NB4 (cell line): Measurements from ENCODE around the genes HES5 and TTC34.

DNA sequence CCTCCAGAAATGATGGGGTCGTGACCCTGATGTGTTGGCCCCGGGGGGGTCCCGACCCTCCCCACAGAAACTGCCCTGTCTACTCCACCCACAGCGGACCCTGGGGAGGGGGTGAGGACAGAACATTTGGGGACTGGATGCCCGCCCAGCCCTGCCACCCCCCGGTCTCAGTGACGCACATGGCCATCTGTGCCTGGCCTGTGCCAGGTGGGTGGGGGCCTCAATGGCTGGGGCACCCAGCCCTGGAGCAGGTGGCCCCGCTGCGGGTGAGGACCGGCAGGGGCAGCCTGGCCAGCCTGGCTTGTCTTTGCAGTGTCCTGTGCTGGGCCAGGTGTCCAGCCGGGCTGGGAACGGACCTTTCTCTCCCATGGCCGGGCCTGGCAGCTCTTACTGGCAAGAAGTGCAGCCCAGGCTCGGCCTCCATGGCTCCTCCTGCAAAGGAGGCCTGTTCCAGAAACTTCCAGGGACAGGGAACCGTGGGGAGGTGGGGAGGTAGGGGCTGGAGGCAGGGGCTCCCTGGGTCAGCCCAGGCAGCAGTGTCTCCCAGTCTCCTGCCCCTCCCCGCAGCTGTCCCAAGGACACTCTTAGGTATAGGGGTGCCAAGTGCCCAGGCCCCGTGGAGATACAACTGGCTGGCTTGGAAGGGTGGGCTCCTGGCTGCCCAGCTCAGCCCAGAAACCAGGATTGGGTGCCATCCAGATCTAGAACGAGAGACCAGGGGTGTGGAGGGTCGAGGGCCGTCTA, 78.4 kb downstream of the MORN1 start:
- RRBS, result 87% methylated on average over 6 of the region's 20 CpGs

GRCh38 chr1:2389943-2390653, 1.3 kb downstream of the MORN1 start:
- RRBS, result no CpG with 5 or more reads among the region's 12 CpGs

- RRBS, result no CpG with 5 or more reads among the region's 51 CpGs
These were observed 7.9 kb downstream of the PEX10 start for GRCh38 chr1:2404005-2405302.

- RRBS, result 1% methylated on average over 17 of the region's 66 CpGs
These were observed 340 bp upstream of the PEX10 start for GRCh38 chr1:2412636-2413171.

GRCh38 chr1:2474800-2475801, 988 bp upstream of the PLCH2 start:
- RRBS, result 51% methylated on average over 4 of the region's 27 CpGs

DNA sequence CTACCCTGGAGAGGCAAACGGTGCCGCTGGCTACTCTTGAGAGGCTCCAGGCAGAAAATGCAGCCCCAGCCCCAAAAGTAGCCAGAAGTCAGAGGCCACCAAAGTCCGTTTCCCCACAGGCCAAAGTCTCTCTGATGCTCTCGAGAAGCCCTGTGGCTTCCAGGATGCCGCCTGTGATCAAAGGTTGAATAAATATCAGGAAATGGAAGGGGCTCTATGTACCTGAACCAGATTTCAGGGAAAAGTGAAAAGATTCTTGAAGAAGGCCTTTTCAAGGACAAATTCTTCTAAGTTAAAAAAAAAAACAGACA, 4.2 kb downstream of the PANK4 start:
- RRBS, result no CpG with 5 or more reads among the region's 5 CpGs

DNA sequence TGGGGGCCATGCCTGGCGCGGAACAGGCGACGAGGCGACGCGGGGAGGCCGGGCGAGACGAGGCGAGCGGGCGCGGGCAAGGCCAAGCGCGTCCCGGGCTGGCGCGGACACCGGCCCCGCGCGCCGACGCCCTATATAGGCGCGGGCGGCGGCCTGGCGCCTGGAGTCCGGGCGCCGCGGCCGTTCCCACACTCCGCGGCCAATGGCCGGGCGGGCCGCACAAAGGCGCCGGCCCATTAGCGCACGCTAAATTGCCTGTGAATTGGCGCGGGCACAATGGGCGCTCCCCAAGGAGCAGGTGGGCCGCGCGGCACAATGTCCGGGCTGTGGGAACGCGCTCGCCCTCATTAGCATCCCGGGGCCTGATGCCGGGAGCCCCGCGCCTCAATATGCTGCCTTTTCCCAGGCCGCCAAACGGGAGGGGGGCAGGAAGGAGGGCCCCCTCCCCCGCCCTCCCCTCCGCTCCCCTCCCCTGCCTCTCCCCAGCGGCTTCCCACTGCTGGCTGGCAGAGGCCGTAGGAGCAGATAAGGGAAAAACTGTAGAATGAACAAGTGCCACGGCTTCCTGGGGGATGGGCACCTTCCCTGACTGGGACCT, at the start of gene HES5:
HES5 (minus strand) TSS at position 109 of the 598 bp plus-strand sequence.
- RRBS, result 58% methylated on average over 36 of the region's 65 CpGs

DNA sequence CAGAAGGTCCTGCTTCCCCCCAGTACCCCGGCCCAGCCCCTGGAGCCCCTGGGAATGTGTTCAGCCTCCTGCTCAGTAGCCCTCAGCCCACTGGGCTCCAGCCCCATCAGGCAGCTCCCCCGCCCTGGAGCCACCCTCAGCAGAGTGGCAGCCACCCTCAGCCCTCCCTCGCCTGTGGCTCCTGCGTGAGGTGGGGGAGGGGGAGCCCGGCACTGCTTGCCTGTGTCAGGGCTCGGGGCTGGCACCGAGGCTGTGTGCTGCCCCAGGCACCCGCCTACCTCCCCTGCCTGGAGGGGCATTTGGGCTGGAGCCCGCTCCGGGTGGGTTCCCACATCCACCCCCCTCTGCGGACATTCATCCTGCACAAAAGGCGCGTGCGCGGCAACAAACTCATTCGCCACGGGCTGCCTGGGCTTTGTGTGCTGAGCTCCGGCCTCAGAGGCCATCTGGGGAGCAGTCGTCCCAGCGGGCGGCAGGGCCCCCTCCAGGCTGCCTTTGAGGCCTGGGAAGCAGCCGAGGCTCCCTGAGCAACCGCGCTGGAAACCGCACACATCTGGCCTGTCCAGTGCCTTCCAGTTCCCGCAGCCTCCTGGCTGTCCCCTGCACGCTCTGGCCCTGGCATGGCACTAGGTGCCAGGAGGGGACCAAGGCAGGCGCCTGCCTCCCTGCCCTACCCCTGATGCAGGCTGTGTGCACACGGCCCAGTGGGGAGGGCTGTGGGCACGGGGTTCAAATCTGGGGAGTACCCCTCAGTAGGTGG, 12.5 kb upstream of the TNFRSF14 start:
- RRBS, result 4% methylated on average over 6 of the region's 30 CpGs

DNA sequence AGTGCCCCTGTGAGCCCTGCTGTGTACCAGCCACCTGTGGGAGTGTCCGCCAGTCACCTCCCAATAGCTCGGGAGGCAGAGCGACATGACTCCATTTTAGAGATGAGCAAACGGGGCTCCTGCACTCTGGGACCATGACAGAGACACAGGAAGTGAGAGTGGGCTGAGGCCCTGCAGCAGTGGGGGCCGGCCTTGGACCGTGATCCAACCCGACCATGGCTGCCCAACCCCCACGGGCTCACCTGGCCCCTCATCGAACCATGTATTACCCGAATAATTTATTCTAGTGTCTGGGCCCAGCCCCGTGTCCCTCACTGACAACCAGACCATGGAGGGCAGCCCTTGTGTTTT, 8.5 kb upstream of the TNFRSF14 start:
- RRBS, result no CpG with 5 or more reads among the region's 11 CpGs

DNA sequence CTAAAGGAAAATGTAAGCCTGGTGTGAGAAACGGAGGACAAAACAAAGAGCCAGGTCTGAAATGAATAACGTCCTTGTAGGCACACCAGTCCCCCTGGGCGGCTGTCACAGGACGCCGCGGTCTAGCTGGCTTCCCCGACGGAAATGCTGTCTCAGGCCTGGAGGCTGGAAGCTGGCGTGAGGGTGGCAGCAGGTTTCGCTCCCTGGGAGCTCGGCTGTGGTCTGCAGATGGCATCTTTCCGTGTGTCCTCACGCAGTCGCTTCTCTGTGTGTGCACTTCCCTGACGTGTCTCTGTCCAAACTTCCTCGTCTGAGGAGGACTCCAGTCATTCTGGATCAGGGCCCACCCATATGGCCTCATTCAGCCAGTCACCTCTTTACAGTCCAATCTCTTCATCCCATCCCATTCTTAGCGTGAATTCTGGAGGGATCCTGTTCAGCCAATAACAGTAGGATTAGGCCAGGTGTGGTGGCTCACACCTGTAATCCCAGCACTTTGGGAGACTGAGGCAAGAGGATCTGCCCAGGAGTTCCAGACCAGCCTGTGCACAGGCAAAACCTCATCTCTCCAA, 14.2 kb downstream of the TNFRSF14 start:
- RRBS, result no CpG with 5 or more reads among the region's 17 CpGs

DNA sequence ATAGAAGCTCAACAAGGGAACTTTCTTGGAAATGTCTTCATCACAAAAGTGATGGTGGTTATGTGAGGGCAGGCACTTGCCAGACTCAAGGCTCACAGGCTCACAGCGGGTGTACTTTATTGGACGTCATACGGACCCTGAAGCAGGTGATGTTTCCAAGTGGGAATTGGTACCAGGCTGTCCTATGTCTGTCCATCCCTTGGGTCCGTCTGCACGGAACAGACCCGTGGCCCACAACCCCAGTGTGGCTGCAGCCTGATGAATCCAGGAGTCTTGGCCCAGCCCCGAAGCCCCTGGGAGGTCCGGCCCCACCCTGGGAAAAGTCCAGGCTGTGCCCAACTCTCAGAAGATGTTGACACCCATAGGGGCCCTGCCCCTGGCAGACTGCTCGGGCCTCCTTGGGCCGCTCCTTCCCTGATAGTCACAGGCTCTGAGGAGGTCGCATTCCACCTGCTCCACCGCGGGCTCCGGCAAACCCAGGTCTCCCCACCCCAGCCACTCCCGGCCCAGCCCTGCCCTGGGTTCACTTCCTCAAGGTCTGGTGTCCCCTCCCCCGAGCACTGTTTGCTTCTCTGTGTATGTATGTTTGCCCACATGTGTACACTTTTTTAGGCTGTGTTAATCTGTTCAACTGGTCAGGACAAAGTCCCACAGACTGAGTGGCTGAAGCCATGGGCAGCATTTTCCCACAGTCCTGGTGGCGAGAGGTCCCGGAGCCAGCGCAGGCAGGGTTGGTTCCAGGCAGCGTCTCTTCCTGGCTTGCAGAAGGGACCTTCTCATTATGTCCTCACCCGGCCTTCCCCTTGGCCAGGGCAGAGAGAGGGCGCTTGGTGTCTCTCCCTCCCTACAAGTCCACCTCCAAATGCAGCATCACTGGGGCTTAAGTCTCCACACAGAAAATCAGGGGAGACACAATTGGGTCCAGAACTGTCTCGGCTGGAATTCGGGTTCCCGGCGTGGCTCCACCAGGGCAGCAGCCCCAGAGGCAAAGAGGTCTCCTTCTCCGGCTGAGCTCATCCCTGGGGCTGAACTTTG, 10.7 kb upstream of the PRXL2B start:
- RRBS, result 96% methylated on average over 7 of the region's 27 CpGs

- RRBS, result no CpG with 5 or more reads among the region's 14 CpGs
These were observed at the start of gene TTC34 for GRCh38 chr1:2801413-2801939. Gene TTC34 (minus strand): TSS chr1:2801693.

DNA sequence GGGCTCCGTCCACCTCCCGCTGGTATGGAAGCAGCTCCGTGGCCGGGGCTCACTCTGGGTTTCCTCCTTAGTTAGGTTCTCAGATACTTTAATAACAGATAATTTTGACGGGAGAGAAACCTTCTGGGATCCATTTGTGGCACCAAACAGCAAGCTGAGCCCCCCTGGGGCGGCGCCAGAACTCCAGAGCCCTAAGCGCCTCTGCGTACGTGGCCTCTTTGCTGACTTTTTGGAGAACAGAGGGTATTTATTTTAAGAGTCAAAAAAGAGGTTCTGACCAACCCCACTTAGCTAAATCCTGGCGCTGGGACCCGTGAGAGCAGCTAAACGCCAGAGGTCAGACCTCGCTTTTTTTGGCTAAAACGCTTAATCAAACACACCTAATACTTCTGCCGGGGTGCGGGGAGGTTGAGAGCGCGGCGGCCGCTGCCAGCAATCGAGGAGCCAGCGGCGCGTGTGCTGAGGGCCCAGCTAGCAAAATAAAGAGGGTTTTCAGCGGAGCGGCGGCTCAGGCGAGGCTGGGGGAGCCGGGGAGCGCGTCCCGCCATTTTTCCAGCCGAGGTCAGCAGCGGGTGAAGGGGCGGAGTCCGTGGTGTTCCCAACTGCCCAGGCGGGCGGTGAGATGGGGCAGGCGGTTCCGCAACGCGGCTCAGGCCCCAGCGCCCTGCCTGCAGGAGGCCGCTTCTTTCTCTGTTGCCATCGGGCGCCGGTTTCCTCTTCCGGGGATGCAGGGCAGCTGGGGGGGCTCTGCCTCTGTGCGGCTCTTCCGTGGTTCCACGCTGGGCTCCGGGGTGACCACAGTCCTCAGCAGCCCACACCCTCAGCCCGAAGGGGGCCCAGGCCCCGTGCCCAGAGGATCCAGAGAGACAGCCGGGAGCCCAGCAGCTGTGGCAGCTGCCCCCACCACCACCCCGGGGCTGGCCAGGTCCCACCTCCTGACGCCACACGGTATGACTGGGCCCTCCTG, 171.8 kb downstream of the PRDM16 start:
- RRBS, result 51% methylated on average over 14 of the region's 59 CpGs

DNA sequence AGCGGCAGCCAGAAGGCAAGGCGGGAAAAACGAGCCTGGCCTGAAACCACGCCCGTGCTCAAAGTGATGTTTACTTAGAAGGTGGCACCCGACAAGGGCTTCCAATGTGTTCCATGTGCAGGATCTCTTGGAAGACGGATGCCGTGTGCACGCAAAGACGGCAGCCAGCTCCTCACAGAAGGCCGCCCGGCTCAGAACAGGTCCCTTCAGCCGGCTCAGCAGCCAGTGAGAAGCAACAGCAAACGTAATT, 94.8 kb upstream of the ARHGEF16 start:
- RRBS, result no CpG with 5 or more reads among the region's 14 CpGs

DNA sequence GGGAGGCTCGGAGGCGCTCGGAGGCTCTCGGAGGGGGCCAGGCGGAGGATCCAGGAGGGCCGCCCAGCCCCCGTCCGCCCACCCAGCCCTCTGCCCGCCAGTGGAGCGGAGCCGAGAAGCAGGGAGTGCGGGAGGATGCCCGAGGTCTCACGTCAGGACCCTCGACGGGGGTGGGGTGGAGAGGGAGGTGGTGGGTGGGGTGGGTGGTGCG, 60.3 kb upstream of the ARHGEF16 start:
- RRBS, result no CpG with 5 or more reads among the region's 17 CpGs

DNA sequence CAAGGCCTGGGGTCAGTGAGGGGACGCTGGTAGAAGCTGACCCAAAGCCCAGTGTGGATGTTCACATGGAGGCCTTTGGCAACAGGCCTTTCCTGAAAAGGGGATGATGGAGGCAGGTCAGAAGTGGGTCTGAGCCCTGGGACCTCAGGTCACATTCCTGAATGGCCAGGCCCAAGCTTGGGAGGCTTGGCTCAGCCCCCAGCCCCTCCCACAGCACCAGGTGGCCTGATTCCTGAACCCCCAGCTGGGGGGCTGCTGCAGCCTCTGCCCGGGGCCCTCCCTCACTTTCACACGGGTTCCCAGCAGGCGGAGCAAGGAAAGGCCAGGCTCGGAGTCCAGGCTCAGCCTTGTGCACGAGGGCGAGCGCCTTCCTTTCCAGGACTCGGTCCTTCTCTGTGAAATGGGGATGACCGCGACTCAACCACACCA, 708 bp upstream of the ARHGEF16 start:
- RRBS, result no CpG with 5 or more reads among the region's 11 CpGs

DNA sequence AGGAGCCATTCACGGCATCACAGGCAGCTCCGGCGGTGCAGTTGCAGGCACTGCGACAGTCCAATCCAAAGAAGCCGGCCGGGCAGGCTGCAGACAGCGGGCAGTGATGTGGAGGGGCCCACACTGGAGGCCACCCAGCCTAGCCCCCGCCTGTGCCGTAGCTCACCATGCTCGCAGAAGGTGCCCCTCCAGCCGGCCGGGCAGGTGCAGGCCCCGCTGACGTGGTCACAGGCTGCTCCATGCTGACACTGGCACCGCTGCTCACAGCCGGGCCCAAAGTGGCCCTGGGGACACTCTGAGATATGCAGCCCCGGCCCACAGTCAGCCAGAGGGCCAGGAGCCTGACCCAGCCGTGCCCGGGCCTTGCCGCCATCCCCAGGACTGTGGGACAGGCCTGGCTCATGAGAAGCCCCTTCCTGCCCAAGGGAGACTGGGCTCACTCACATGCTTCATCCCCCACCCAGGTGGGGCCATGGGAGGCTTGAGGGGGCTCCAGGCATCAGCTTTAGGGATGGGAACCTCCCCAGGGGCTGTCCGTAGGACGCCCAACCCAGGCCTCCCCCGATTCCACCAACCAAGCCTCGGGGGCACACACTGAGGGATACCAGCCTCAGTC, 45.3 kb downstream of the ARHGEF16 start:
- RRBS, result 73% methylated on average over 10 of the region's 24 CpGs

DNA sequence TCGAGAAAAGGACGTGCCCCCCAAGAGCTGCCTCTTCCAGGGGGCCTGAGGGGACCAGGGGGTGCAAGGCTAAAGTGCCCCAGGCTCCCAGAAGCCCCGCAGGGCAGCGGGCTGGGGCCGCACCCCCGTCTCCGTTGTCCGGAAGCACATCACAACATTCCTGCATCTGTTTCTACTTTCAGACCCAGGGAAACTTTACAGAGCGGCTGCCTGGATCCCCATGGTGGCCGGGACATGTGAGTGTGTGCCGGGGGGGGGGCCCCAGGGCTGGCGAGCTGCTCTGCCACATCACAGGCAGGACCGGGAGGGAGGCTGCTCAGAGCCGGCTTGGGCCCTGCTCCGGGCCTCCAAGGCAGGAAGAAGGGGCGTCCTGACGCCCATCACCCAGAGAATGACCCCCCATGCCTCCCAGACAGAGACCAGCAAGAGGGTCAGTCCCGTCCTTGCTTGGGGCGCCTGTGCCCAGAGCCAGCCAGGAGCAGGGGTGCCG, 68.4 kb downstream of the ARHGEF16 start:
- RRBS, result 92% methylated on average over 6 of the region's 20 CpGs

- RRBS, result 23% methylated on average over 2 of the region's 28 CpGs
These were observed 63.8 kb downstream of the MEGF6 start for GRCh38 chr1:3547292-3548112.

DNA sequence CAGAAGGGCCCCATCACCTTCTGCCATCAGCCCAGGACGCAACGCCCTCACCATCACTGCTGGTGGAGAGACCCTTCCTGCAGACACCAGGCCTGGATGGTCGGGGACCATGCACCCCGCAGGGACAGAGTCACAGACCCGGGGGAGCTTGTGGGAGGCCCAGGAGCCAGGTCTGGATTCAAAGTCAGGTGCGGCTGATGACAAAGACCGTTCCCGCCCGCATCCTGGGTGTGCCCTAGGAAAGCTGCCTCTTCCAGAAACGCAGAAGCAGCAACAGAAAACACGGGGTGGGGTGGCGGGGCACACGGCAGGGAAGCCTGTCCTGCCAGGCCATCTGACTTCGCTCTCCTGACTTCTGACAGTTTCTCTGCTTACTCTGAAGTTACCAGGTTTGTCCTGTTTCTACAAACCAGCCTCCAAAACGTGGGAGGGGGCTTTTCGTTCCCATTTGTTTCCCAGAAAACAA, 49.8 kb downstream of the MEGF6 start:
- RRBS, result no CpG with 5 or more reads among the region's 16 CpGs